Left colon (tissue), 1 donor: ENCODE results near the gene OXNAD1.

DNA sequence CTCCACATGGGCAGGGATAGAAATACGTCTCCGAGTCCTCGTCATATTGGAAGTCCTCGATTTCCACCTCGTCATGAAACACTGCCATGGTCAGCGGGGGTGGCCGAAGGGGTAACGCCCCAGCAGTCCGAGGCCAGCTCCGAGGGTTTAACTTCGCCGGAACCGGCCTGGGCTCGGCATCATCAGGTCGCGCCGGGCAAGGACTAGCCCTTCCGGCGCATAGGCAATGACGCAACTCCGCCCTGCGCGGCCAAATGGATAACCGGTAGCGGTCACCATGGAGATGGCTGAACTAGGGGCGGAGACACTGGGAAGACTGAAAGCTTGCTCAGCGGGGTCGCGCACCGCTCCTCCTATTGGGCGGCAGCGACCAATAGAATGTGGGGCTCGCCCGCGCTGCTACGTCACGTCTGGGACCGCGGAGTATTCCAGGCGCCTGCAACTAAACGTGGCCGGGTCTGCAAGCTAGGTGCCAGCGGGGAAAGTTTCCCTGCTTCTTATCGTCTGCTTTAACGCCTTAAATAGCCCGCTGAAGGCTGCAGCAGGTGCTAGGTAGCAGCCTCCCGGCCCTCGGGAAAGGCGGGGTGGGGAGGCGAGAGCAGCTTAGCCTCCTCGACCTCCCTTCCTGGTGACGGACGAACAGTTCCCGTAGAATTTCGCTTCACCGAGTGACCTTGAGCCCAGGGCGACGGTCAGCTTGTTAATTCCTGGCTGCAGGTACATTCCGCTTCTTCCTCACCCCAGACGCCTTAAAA, at the start of gene OXNAD1:
TSS of gene OXNAD1 (plus strand) at position 424 of the 755 bp plus-strand sequence.
- PRO-cap: bidirectional peak, plus-strand start at position 445 of the sequence, minus-strand start at position 149 of the sequence; bidirectional peak, plus-strand start at position 667 of the sequence, minus-strand start at position 627 of the sequence

DNA sequence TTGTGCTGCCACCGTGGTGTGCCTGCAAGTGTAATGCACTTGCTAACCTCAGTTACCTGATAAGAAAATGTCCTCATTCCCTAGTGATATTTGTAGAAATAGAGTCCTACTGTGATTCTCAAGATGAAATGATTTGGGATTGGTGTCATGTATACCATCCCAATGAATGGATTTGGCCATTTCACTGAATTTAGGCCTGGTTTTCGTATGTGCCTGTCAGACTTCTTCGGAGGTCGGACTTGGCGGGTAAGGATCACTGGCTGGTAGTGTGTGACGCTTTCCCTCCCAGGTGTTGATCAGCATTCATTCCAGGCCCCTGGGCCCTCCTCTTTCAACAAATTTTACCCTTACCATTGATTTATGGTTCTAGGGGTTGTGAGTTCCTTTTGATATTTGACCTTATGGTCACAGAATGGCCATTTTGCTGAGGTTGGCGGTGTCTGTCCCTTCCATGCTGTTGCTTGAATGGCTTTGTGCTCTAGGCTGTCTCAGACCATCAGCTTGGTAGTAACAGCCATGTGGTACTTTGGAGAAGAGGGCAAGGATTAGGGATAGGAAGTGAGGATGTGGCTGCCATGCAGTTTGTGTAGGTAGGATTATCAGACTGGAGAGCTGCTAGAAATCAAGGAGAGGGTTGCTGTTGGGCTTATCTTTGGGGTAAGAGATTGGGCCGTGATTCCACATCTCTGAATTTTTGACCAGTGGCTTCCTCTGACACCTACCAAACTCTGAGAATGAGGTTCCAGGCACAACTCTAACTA, 22.9 kb downstream of the OXNAD1 start:
- PRO-cap: no peak

- PRO-cap: no peak
These were observed 73.2 kb downstream of the OXNAD1 start for GRCh38 chr3:16338176-16338637.

GRCh38 chr3:16370487-16371388, 105.7 kb downstream of the OXNAD1 start:
- PRO-cap: no peak

DNA sequence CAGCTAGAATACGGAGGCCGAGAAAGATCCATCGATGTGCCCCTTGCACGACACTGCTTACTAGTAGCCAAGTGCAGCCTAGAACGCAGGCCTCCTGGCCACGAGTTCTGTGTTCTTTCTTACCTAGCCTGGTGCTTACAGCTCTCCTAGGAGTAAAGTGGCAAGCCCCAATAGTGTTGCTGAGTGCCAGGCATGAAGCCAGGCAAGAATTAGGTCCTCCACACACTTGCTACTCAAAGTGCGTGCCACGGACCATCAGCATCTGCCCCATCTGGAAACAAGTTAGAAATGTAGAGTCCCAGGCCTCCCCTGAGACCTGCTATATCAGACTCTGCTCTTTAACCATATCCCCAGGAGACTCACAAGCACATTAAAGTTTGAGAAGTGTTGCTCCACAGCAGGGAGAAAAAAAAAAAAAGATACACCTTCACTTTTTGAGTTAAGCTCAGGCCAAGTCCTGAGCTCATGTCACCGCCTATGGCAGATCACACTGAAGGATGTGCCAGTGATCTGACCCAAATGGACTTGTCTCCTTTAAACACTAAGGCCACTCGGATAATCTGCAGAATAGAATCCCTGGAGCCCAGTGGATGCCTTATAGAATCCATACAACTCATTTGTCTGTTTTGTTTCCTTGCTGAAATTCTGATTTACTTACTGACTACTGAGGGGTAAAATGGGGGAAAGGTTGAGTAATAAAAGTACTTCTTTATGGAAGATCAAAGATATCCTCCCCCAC, 82.2 kb downstream of the RFTN1 start:
- PRO-cap: no peak

DNA sequence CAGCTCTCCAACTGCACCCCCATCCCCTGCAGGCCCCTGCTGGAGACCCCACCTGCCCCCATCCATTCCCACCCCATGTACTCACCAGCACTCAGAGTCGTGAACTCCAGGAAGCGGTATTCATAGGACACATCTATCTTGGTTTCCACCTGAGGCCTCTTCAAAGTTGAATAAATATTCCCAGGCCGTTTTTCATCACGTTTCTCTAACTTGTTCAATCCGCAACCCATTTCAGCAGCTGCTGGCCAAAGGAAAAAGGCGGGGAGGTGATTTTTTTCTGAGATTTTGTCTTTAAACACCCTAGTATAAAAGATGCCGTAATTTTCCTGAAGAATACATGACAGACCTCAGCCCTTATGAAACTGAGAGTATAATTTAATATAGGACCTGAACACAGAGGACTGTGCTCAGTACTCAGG, 19.9 kb downstream of the RFTN1 start:
- PRO-cap: no peak

DNA sequence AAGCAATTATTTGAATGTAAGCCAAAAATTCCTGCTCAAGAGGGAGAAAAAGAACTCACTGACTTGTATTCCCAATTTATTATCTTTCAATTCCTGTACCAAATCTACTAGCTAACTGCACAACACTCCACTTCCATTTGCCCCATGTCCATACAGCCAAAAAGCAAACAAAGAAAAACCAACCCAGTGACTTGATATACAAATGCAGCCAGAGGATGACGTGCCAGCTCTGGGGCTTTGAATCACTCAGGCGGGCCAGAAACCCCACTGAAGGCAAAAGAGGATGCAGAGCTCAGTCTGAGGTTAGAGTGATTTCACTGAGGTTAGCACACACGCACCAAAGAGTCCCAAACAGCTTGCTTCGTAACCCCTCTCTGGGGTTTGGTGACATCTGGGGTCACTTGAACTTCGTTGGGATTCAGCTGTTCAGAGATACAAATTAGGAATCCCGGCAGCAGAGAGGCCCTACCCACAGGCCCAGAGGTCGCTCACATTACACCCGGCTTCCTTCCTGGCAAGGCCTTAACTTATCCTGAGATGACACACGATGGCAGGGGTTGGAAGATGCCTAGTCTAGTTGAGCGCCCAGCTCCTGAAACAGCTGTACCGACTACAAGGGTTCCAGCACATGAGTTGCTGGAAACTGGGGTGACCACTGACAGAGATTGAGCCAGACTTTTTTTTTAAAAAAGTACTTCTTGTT, 1.6 kb downstream of the RFTN1 start:
- PRO-cap: bidirectional peak, plus-strand start at position 378 of the sequence, minus-strand start at position 169 of the sequence

DNA sequence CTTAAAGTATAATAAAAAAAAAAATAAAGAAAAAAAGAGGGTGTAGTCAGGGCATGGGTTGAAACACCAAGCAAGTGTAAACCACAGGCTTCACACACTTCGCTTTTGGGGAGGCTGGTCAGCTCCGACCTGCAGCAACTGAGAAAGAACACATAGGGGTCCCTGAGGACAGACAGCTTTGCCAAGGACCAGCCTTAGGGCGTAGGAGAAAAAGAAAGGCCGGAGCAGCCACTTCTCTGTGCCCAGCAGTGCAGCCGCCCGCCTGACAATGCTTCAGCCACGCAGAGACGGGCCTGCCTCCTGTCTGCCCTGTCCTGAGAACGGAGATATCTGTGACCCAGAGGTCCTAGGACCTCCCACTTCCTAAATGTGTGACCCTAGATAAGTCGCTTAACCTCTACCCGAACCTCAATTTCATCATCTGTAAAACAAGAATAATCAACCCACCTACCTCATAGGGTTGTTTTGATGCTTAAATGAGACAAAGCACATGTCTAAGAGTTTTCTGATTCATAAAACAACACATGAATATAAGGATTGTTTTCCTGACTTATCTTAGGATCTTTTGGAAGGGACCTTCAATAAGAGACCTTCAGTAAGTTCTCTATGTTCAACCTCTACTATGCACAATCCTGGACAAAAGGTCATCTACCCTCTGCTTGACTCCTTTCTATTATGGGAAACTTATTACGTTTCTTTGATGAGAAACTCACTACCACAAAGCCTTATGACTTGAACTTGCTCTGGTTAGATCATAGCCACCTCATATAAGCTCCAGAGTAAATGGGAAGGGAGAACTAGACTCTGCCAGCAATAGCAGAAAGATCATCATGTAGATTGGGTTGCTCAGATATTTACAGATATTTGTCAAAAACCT, 32.9 kb upstream of the RFTN1 start:
- PRO-cap: unidirectional peak, minus-strand start at position 270 of the sequence

DNA sequence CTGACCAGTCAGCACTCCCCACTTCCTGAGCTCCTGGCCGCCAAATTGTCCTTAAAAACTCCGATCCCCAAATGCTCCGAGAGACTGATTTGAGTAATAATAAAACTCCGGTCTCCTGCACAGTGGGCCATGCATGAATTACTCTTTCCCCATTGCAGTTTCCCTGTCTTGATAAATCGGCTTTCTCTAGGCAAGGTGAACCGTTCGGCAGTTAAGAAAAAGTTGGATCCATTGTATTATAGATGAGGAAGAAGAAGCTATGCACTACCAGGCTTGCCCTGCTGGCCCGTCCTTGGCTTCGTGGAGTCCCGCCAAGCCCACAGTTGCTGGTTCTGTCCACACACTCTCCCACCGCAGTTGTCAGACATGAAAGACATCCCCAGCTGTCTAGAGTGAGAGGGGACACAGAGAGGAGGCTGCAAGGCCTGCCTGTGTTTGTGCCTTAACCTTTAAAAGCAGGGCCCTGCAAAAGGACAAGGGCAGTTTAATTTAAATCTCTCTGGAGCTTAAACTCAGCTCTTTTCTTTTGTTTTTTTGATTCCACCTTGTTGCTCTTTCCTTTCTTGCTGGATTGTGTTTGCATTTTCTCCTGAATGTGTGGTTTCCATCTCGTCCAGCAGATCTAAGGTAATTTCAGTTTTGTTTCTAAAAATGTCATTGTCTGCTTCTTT, 47.2 kb upstream of the PLCL2 start:
- PRO-cap: no peak

GRCh38 chr3:16885067-16885768, 463 bp downstream of the PLCL2 start:
- PRO-cap: unidirectional peak, minus-strand start at chr3:16885624

- PRO-cap: no peak
These were observed 204.2 kb downstream of the PLCL2 start for GRCh38 chr3:17088905-17089336.

- PRO-cap: no peak
These were observed 298.1 kb downstream of the PLCL2 start for GRCh38 chr3:17182816-17183320.

GRCh38 chr3:17610082-17610689, 132.2 kb downstream of the TBC1D5 start:
- PRO-cap: no peak

DNA sequence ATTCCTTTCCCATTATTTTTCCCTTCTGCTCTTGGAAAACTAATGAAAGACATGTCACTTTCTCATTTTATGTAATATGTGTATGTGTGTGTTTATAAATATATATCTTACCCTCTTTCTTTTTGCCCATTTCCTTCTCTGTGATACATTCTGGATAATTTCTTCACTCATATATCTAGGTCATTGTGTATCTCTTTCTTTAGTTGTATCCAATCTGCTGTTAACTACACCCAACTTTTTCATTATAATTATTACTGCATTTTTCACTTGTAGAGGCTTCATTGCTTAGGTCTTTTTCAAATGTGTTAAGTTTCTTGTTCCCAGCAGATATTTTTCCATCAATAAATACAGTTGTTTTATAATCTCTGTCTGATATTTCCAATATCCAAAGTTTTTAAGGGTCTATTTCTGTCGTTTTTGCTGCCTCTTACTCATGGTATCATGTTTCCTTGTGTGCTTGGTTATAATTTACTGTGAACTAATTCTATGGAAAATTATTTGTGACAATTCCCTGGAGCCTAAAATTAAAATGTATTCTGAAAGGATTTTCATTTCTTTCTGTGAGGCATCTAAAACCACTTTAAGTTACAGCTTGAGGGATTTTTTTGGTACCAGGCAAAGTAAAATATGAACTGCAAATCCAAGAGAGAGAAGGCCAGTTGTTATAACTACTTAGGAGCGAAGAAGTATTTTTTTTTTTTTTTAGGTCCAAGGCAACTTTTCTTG, 17.6 kb downstream of the TBC1D5 start:
- PRO-cap: no peak

GRCh38 chr3:18223384-18224056, 201.6 kb downstream of the SATB1 start:
- PRO-cap: no peak

GRCh38 chr3:18394330-18395182, 30.6 kb downstream of the SATB1 start:
- PRO-cap: no peak

- PRO-cap: bidirectional peak, plus-strand start at chr3:18424696, minus-strand start at chr3:18424676
These were observed 744 bp downstream of the SATB1 start for GRCh38 chr3:18424397-18424793.

DNA sequence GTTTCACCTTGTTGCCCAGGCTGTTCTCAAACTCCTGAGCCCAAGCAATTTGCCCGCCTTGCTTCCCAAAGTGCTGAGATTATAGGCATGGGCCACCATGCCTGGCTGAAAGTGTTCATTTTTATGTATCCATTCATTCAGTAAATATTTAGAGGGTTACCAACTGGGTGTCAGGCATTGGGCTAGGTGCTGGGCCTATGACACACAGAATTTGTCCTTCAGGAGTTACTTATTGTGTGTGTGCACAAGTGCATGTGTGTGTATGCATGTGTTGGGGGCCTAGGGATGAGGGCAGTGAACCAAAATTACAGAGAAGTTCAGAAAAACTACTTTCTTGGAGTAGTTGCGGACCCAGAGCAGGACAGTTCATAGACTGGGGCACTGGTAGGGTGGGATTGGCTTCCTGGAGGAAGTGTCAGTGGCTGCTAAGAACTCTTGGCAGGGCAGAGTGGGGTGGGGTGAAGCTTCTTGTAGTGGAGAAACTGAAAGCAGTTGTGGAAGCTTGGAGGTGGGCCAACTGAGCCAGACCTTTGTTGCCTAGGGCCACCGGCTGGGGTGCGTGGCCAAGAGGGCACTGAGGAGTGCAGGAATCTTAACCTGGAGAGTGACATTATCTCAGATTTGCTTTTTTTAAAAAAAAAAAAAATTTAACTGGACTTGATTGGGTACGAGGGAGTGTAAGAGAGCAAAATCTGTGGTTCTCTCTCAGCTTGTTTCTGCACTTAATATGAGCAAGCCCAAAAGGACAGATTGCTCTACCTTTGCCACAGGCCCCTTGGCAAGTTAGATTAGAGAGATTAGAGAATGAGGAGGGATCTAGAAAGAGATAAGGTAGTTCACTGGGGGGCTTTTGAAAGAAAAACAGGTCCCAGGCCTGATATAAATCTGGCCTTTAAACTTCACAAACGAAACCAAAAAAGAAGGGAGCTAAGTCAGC, 3.1 kb downstream of the KAT2B start:
- PRO-cap: no peak

GRCh38 chr3:20323373-20323672, 137.3 kb upstream of the SGO1 start:
- PRO-cap: no peak

GRCh38 chr3:21645497-21646042, 105.4 kb downstream of the ZNF385D start:
- PRO-cap: no peak